Measurements from ENCODE around the gene CUL3.

DNA sequence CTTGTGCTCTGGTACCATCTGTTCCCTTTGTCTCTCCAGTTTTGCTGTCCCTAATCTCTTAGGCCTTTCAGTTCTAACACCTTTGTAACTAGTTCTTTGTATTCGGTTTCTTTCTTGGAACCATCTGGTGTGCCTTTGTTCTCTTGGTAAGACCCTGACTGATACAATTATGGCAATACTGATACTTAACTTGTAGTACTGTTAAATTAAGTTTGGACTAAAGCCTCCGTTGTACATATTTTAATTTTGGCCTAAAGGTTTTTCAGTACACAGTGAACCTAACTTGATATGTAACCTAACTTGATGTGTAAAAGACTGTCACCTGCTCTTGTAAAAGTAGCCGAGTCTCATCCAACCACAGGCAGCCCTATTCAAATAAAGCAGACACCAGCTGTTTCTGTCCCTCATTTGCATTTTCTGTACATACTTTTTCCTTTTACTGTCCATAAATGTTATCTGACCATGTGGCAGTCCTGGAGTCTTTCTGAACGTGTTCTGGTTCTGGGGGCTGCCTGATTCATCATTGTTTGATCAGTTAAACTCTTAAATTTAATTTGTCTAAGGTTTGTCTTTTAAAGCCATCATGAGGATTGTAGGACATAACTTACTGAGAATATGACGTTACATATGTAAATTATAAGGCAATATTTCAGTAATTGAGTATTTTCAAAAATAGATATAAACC is 4.7 kb upstream of the MRPL44 start:
- PRO-cap: no peak

DNA sequence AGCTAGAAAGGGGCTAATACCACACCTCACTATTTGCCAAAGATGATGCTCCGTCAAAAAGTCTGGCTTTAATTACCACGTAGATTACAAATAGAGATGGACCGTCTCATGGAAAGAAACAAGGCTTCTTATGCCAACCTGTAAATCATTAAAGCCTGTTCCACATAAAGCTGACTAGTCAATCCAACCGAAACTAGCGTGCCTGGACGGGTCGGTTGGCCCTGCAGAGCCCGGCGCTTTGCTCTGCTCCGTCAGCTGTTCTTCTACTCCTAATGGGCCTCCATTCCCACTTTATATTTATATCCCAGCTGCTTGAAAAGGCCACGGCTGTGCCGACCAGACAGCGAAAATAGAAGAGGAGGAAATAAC is 10.1 kb upstream of the FAM124B start:
- PRO-cap: no peak

DNA sequence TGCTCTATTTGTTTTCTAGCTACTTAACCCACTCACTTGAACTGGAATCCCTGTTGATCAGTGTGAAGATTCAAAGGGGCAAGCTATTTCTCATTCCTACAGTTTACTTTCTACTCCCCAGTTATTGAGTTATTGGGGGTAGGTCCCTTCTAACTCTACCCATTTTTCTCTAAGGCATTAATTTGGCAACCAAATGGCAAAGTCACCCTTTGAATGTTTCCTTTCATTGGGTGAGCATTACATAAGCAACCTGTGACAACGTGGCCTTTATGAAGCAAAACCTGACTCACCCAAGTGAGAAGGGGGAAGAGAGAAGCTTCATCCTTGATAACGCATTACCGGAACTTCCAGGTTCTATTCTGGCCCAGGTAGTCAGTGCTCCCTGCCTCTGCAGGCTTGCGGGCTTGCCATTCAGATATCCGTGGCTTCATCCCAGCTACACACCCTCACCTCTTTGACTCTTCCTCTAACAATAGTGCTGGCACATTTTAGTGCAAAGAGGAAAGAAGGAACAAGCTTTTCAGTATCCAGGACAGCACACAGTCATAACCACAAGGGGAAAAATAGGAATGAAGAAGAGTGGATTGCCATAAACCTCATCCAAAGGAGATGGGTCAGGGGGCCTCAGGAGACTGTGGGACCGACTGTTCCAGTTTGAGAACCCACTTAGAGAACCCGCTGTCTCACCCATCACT is 39.1 kb upstream of the FAM124B start:
- PRO-cap: no peak

DNA sequence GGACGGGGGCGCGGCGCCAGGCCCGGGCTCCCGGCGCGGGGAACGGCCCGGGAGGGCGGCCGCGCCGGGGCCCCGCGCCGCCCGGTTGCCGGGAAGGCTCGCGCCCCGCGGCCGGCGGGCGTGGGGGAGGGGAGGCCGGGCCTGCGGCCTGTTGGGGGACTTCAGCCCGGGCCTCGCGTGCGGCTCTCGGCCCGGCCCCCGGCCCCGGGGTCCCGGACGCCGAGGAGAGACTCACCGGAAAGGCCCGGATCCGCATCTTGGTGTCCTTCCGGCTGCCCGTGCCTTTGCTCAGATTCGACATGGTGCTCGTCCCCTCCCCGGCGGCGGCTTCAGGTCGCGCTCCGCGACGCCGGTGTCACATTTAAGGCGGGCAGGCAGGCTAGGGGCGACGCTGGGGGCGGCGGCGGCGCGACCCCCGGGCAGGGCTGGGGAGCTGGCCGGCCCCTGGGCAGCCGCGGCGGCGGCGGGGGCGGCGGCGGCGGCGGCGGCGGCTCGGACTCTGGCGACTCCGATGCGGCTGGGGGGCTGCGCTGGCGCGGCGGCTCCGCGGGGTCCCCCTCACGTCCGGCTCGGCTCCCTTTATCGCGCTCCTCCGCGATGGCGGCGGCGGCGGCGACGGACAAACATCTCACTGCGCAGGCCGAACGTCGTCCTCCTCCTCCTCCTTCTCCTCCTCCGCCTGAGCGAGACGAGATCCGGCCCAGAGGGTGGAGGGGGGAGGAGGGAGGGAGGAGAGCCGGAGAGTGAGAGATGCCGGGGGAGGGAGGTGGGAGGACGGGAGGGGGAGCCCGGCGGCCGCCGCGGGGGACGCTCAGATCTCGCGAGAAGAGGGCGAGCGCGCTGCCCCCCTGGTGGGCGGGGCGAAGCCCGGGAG is at the start of gene CUL3:
Gene CUL3, minus strand, starts transcription at position 655 of the 874 bp plus-strand sequence.
- PRO-cap: bidirectional peak, plus-strand start at position 291 of the sequence, minus-strand start at position 331 of the sequence; bidirectional peak, plus-strand start outside the sequence, minus-strand start at position 681 of the sequence

DNA sequence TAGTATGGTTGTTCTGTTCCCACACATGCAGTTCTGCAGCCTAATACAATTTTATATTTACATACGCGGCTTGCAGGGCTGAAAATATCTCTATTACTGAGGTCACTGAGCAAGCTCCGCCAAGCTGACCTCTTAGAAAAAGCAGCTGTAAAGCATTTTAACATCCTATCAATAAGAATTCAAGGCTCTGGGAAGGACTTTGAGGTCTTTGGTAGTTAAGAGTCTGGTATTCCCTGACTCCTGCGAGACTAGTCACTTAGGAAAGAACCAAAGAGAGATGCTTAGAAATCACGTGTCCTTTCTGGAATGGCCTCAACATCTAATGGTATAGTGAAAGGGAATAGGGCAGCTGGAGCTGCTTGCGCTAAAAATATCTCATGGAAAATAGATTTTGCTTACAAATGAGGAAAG is 59.2 kb downstream of the DOCK10 start:
- PRO-cap: no peak

DNA sequence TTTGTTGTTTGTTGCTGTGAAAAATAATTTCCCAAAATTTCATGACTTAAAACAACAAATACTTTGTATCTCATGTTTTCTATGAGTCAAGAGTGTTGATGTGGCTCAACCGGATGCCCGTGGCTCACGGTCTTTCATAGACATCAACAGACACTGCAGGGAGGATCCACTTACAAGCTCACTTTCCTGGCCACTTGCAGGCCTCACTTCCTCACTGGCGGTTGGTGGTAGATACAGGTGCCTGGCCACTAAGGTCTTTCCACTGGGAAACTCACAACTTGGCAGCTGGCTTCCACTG is 662.9 kb downstream of the IRS1 start:
- PRO-cap: no peak

DNA sequence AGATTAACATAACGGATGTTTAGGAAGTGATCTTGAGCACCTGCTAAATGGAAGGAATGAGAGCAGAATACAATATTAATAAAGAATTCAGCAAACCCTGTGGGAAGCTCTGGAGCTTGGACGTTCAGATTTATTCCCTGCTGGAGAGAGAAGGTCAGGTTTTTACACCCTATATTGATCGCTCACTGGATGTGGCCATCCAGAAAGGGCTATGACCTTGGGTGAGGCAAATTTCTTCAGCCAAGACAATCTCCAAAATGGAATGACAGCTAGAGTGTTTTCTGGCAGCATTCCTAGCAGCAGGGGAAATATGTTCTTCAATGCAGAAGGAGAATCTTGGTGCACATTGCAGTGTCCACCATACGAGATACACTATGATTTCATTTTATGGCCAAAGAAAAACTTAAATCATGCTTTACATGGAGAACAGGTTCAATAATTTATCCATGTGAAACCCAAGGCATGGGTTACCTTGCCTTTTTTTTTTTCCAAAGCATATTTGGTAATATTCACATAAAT is 288.2 kb downstream of the IRS1 start:
- PRO-cap: no peak

DNA sequence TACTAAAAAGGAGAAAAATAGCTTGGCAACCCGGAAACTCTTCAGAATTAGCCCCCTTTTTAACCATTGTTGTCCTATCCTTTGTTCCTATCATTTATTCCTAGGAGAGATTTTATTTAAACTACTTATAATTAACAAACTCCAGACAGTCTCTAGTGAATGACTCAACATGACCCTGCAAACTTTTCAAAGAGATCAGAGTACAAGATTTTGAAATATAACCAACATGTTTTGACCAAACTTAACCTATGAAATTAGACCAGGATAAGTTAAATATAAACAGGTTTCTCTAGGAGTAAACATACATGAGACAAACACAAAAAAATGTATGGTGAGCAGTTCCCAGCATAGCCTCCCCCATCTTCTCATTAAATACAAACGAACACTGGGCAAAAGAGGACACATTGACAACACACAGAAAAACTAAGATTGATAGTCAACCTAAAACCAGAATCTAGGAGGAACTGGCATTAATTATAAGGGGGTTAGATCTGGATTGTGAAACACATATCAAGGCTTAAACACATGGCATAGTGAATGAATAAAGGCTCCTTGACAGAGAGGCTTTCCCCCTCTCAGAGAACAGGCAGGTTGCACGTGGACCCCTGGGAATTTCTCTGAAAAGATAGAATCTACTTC is 284.2 kb downstream of the IRS1 start:
- PRO-cap: no peak

GRCh38 chr2:226635148-226635609 is 164.4 kb downstream of the IRS1 start:
- PRO-cap: no peak

GRCh38 chr2:226660529-226661080 is 139.0 kb downstream of the IRS1 start:
- PRO-cap: no peak

- PRO-cap: no peak
Observed at GRCh38 chr2:226661606-226662081, 138.0 kb downstream of the IRS1 start.

GRCh38 chr2:226790805-226791616 is 8.6 kb downstream of the IRS1 start:
- PRO-cap: no peak

GRCh38 chr2:226800273-226800921 is 777 bp upstream of the IRS1 start:
- PRO-cap: no peak

- PRO-cap: unidirectional peak, minus-strand start at chr2:226984868
Observed at GRCh38 chr2:226984735-226985034, 148.8 kb downstream of the RHBDD1 start.

DNA sequence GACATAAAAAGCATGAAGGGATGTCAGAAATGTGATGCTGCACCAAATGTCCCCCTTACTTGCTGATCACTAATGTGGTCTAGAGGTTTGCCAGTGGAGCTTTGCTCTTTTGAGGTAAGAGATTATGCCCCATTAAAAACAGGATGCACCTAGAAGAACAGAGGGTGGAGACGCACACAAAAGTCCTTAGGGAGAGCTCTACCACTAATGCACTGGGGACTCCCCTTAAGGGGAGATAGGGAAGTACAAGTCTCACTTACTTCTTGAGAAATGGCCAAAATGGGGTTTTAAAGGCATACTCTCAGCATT is 16.8 kb upstream of the SCYGR1 start:
- PRO-cap: unidirectional peak, minus-strand start at position 83 of the sequence

GRCh38 chr2:227466170-227466639 is 5.8 kb upstream of the AGFG1 start:
- PRO-cap: no peak

DNA sequence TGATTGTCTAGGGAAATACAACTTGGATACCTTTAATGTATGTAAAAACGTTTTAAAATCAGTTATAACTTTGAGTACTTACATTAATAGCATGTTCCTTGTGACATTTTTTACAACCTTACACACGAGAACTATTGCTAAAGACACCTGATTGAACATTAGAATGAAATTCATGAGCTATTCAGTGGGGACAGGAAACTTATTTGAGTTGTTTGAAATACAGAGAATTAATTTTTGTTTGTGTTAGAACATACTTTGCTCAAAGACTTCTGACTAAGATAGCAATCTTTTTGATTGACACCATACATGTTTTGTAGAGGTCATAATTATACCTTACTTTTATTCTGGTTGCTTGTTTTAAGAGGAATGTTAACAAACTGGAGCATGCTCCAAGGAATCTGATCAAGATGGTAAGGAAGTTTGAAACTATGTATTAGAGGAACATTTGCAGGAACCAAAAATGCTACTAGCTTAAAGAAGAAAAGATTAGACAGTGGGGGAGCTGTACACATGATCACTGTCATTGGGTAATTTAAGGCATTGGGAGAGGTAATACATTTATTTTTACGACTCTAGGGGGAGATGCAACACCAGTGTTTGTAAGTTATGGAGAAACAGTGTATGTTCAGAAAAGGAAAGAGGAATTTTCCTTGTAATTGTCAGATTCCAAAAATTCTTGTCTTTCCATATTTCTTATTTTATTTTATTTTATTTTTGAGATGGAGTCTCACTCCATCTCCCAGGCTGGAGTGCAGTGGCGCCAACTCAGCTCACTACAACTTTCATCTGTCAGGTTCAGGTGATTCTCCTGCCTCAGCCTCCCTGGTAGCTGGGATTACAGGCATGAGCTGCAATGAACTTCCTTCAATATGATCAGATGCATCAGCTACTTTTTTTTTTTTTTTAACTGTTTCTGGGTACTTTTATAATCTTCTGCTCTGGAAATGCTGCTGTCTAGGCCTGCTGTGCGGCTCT is 8.0 kb downstream of the AGFG1 start:
- PRO-cap: no peak

GRCh38 chr2:227503971-227504561 is 32.1 kb downstream of the AGFG1 start:
- PRO-cap: no peak

DNA sequence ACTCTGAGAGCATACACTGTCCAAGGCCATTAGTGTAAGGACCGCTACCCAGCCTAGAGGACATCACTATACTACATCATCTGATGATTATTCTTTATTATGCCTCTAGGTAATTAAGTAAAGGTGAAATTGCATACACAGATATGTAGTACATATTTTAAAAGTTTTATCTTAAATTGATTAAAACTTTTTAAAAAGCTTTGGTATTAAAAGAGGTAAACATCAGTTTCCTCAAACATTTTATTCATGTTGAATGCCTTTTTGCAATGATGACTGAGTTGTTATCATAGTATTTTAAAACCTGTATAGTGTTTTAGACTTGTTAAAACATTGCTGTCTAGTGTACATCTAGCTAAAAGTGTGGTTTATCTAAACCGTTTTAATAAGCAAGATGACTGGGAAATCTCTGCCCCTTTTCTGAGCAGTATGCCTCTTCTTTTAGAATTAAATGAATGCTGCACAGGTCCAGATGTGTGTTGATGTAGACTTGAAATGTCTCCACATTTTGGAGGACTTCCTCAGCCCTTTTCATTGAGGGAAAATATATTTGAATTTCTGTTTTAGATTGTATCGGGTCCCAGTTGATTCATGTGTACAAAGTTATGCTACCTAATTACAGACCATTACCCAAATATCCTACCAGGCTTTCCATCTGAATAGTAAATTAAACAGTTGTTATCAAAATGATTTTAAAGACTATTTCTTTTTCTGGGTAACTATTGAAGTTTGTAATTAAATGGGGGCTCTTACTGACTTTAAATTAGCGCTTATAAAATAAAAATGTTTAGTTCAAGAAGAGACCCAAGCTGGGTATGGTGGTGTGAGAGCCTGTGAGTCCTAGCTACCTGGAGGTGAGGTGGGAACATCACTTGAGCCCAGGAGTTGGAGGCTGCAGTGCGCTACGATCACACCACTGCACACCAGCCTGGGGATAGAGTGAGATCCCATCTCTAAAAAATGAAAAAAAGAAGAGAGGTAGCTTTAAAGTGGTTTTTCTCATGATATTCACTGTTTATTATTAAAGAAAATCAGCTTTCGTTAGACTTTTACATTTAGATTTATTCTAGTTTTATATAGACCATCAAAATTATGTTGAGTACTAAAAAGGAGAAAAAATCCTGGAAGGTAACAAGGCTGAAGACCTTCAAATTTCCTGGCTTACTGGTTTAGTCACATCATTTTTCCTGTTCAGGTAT is 42.3 kb upstream of the SCYGR2 start:
- PRO-cap: no peak

DNA sequence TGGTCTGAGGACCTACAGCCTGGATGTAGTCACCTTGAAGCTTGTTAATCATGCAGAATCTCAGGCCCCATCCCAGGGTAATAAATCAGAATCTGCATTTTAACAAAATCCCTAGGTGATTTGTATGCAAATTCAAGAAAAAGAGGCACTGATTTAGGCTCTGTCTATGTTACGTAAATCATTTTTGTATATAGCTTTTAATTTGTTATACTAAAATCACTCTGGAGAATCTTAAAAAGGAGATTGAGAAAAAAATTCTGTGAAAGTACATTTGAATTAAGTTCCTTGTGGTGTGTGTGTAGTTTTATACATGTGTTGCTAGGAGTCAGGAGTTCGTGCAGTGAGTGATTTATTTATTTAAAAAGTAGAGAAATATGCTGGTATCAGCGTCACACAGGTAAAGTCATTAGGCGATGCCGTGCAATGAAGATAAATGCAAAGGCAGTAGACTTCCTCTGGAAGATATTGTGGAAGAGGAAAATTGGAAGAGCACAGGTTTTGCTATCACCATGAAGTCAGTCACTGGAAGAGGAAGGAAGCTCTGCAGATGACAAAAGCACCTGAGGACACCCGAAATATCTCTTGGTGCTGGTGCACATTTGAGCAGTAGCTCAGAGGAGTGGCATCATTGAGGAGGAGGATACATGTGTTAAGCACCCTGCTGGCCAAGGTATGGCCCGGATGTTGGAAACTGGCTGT is 33.0 kb upstream of the SCYGR2 start:
- PRO-cap: no peak

All from NALM6 (cell line).